CMK (cell line): ENCODE results near the gene CTNND1.

- RRBS, result 21% methylated on average over 31 of the region's 83 CpGs
Observed at GRCh38 chr11:57476075-57476810, 15.9 kb downstream of the RTN4RL2 start.

DNA sequence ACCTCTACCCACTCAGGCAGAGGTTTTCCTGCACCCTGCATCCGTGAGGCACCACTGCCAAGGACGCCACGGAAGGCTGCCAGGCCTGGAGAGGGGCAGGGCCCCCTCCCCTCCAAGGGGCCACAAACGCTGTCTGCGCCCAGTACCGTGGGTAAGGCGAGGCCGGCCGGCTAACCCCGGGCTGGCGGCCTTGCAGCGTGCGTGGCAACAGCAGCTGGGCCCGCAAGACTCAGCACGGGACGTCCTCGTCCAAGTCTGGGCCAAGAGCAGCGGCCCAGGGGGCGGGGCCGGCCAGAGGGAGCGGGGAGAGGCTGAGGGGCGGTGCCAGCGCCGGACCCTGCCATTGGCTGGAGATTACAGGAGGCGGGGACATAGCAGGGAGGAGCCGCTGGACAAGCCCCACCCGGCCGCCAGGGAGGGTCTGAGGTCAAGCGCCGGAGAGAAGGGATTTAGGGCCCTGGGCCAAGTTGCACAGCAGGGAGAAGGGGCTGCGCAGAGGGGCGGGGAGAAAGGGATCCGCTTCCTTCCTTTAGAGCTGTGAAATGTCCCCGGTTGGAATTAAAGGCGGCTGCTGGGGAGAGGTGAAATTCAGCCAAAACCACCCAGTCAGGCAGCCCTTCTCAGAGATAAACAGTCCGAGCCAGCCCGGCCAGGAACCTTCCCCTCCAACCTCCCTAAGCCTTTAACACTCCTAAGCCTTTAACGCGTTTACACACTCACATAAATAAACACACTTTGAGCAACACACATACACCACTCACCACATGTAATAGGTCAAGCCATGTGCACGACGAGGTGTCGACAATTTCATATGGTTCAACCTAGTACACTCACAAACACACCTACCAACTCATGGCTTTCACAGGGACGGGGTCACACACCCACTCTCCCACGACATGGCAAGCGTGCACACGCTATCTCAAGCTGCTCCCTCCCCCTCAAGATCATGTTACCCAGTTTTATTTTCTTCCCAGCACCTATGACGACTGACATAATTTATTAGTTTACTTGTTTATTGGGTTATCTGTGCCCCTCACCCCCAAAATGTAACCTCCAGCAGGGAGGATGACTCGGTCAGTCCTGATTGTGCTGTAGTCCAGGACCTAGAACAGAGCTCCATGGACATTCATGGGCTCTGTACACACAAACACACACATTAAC, 15.7 kb downstream of the SLC43A1 start:
- RRBS, result 21% methylated on average over 13 of the region's 48 CpGs

DNA sequence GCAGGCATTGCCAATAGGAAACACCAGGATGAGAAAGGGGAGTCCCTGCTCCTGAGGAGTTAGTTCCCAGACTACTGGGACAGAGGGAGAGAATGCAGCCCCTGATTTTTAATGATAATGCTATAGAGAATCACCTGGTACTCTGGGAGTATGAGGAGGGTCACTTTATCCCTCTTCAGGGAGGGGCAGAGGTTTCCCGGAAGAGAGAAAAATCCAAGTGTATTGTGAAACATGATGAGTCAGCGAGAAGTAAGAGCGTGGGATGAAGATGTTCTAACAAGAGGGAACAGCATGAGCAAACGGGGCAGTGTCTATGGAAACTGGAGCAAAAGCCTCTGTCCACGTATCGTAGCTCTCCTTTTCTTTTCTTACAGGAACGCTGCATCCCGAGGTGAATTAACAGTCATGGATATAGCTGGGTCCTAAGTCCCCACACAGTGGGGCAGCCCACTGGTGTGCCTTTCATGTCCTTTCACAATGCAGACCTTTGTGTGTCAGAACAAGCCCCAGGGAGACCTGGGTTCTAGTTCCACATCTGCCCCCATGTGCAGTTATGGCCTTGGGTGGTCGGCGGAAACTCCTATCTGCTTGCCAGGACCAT, 1.9 kb upstream of the UBE2L6 start:
- RRBS, result no CpG with 5 or more reads among the region's 10 CpGs

DNA sequence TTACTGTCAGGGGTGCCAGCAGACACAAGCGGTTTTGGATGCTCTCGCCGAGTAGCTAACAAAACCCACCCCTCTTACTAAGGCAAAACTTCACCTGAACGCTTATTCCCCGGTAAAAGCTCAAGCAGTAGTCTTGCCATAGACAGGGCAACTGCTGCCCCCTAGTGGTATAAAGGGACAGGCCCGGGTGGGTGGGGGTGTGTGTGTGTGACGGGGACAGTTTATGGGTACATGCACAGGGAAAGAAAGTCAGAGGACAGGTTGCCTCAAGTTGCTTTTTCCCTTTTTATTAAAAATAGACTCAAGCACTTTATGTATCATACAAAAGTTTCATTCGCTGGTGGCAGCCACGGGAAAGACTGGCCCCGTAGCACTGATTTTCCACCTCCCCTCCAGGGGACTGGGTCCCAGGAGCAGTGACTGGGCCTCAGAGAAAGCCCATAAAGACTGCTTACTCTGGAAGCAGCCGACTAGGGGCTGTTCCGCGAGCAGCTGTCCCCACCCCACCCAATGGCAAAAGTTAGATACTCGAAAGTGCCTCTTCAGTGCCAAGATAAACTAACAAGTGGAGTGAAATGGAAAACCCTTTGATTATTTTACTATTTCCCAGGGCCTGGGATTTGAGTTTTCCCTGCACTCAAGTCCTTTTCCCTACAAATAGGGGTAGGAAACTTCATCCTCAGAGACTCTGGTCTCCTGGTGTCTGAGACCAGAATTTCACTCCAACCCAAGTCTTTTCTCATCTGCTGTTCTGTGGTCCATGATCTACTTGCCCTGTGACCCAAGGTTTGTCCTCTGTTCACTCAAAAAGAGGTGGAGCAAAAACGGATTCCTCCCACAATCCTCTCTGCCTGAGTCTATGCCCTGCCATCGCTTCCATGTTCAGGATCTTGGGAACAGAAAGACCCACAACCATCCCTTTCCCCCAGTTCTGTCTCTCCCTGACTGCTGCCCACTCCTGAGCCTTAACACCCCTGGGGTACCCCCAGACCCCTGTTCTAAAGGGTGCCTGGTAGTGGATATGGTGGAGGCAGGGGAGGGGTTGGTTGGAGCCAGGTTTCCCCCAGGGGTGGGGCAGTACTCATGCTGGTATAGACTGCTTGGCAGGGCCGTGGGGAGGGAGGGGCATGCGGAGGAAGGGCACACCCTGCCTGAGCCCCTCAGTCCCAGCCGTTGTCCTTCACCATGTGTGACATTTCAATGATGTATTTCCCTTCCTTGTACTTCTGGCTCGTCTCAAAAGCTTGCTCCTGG, 4.5 kb downstream of the YPEL4 start:
- RRBS, result 5% methylated on average over 2 of the region's 20 CpGs

GRCh38 chr11:57648124-57648768, 1.5 kb downstream of the YPEL4 start:
- RRBS, result 4% methylated on average over 1 of the region's 11 CpGs

DNA sequence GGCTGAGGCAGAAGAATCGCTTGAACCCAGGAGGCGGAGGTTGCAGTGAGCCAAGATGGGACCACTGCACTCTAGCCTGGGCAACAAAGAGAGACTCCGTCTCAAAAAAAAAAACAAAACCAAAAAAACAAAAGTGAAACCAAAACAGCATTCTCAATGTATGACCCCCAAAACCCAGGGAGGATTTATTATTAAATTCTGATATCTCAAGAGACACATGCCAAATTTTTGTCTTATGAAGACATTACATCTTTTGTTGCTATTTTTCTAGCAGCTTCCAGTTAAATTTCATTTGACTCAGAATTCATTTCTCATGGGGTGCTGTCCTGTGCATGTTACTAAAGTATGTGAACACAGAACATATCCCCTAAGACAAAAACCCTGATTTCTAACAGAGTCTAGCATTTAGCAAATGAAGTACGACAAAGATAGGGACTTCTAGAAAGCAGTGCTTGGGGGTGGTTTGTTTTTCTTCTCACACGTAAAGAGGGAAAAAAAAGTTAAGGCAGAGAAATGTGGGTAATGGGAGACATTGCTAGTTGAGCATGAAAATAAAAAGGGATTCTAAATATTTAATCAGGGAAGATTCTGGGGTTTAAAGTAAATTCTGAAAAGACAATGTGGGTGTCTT, 3.1 kb upstream of the YPEL4 start:
- RRBS, result no CpG with 5 or more reads among the region's 5 CpGs

DNA sequence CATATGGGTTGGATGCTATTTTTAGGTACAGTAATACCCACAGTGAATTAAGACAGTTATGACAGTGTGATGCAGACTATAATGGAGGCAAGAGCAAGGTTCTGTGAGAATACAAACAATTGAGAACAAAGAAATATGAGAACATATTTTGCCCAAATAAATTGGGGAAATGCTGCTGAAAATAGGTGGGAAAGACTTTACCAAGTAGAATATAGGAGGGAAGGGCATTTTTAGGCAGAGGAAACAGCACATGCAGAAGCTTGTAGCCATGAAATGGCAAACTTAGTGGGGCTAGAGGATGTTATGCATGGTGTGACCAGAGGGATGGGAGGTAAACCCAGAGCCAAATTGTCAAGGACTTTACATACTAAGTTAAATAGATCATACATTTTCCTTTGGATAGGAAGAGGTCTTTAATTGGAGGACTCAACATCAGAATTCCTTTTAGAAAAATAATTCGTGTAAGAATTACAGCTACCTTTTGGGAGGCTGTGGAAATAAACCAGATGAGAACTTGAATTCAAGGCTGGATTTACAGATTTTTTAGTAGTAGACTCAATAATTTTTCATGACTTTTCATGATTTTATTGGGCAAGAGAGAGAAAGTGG, 15.0 kb downstream of the ZDHHC5 start:
- RRBS, result no CpG with 5 or more reads among the region's 1 CpG

DNA sequence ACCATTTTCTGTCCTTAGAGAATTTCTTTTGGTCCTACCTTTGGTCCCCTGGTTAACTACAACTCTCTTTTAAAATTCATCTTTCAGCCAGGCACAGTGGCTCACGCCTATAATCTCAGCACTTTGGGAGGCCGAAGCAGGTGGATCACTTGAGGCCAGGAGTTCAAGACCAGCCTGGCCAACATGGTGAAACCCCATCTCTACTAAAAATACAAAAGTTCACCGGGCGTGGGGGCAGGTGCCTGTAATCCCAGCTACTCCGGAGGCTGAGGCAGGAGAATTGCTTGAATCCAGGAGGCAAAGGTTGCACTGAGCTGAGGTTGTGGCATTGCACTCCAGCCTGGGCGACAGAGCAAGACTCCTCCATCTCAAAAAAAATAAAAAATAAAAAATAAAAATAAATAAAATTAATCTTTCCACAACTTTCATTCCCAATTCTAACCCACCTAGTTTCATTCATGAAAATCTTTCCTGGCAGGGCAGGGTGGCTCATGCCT, 6.9 kb upstream of the SELENOH start:
- RRBS, result no CpG with 5 or more reads among the region's 6 CpGs

DNA sequence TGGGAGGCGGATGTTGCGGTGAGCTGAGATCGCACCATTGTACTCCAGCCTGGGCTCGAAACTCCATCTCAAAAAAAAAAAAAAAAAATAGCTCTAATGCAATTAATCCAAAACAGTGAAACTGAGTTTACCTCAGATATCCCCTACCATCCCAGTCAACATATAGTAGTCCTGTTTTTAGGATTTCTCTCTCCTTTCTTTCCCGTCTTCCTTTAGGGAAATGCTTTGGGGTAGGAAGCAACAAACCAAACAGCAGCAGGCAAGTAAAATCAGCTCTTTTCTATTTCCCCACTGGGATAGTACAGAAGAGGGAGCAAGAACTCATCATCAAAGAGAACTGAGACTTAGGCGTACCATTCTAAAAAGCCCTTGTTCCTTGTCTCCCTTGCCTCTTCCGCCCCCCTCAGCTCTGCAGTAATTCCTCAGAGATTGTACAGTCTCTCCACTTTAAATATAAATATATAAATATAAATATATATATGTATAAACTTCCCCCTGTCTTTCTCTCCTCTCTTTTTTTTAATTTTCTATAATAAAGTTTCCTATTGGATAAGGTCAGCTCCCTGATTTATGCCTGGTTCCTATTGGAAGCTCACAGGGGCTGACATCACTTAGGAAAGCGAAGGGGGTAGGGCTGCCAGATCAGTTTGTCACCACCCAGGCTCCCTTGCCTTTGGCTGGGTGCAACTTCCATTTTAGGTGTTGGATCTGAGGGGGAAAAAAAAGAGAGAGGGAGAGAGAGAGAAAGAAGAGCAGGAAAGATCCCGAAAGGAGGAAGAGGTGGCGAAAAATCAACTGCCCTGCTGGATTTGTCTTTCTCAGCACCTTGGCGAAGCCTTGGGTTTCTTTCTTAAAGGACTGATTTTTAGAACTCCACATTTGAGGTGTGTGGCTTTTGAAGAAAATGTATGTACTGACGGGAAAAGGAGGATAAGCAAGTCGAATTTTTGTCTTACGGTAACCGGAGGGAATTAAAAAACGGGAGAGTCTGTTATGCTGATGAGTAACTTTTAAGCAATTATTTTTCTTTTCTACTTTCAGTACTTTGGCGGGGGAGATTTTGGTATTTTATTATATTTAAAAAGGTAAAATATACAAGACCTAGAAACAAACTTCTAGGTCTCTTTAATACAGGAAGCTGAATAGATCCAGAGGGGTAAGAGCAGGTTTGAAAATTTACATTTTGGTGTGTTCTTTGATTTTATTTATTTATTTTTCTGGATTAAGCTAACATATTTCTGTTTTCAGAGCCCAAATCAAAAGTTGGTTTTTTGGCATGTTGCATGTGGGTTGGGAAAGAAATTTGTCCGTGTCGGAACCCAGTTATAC, at the start of gene CTNND1:
CTNND1 (plus strand) TSS at position 640 of the 1,329 bp plus-strand sequence.
- RRBS, result no CpG with 5 or more reads among the region's 19 CpGs

- RRBS, result no CpG with 5 or more reads among the region's 4 CpGs
Observed at GRCh38 chr11:57776026-57776578, 14.5 kb downstream of the CTNND1 start.

GRCh38 chr11:57822123-57822585, 60.6 kb downstream of the CTNND1 start:
- RRBS, result no CpG with 5 or more reads among the region's 7 CpGs

GRCh38 chr11:58004449-58005203, 19.1 kb upstream of the OR9Q1 start:
- RRBS, result no CpG with 5 or more reads among the region's 6 CpGs

DNA sequence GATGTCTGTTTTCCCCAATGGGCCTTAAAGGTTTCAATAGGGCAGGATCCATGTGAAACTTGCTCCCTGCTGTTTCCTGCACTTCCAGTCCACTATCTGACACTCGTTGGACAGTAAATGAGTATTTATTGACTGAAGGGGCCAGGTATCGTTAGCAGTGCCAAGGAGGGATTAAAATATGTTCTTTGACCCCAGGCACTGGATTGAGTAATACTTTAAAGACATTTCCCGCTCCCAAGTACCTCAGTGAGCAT, 23.4 kb upstream of the OR9Q2 start:
- RRBS, result no CpG with 5 or more reads among the region's 3 CpGs

GRCh38 chr11:58577371-58577937, 1.4 kb upstream of the ZFP91 start:
- RRBS, result no CpG with 5 or more reads among the region's 15 CpGs

DNA sequence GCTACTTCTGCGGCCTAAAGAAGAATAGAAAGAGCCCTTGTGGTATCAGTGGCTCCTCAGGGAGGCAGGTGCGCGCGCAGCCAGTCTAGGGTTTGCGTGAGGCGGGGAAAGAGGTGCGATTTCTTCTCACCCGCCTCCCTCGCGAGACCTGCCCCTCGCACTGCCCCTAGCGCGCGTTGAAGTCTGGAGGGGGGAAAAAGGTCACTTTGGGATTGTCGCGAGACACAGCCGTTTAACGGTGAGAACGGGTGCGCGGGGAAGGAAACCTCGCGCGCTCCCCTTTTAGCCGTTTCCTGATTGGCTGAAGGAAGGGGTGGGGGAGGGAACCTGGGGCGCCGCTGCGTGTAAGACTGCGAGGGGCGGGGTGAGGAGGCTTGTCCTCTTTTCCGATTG, 212 bp upstream of the ZFP91 start:
- RRBS, result no CpG with 5 or more reads among the region's 31 CpGs

GRCh38 chr11:58584442-58585066, 5.7 kb downstream of the ZFP91 start:
- RRBS, result no CpG with 5 or more reads among the region's 3 CpGs

- RRBS, result 78% methylated on average over 6 of the region's 8 CpGs
Observed at GRCh38 chr11:58609715-58610650, 12.5 kb upstream of the CNTF start.

- RRBS, result no CpG with 5 or more reads among the region's 12 CpGs
Observed at GRCh38 chr11:58616867-58618112, 5.2 kb upstream of the CNTF start.